ENCODE results near the genes LRRC58, FBXO40 and KPNA1.

DNA sequence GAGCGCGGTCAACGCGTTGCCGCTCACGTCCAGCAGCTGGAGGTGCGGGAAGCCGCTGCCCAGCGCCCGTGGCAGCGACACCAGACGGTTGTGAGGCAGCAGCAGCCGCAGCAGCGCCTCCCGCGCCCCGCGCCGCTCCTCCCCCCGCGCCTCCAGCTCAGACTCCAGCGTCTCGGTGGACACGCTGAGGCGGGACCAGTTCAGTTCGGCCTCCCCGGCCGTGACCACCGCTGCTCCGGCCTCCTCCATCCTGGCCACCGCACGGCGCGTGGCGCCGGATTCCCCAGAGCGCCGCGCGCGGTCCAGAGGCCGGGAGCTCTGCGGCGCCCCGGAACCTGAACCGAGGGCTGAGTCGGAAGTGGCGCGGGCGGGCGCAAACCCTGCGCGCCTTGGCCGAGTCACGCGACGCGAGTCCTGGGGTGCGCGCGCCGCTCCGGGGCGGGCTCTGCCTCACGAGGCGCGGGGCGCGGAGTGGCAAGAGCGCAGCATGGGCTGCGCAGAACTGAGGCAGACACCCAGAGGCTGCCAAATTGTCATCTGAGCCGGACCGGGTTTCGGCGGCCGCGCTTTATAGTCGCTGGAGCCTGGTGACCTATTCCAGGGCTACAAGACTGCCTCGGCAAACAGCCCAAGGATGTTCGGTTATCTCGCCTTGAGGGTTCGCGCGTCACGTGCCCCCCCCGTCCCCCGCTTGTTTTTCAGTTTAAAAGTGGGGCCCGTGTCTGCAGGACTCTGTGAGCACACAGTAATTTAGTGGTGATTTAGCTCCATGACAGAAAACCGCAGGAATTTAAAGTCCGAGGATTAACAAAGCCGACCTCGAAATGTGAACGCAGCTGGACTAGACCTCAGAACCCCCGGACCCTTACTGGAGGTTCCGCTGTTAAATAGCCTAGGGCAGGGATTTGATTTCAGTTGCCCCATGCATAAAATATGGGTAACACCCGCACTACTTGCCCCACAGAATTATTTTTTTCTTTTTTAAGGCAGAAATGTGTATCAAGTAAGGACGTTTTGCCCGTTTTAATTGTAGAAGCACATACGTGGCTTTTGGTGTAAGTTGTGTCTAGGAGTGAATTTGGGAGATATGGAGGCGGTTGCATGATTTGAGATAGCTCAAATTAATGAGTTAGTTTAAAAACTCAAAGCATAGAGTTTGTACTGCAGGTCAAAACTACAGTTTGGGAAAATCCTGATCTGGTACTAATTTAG, at the start of gene LRRC58:
Gene LRRC58 (minus strand): TSS at position 360 of the 1,212 bp plus-strand sequence.
- RAMPAGE, long total RNA = no peak
- RRBS = under 1% methylated on average over 7 of the region's 100 CpGs

- RAMPAGE, long total RNA = no peak
- RRBS = no CpG with 5 or more reads among the region's 10 CpGs
Measured at GRCh38 chr3:120678112-120679072, 3.6 kb downstream of the HGD start.

- RAMPAGE, long total RNA = no peak
- RRBS = no CpG with 5 or more reads among the region's 7 CpGs
Measured at GRCh38 chr3:120855755-120856422, 52.1 kb upstream of the STXBP5L start.

GRCh38 chr3:120909476-120910037, 1.6 kb downstream of the STXBP5L start:
- RAMPAGE, long total RNA = no peak
- RRBS = no CpG with 5 or more reads among the region's 7 CpGs

DNA sequence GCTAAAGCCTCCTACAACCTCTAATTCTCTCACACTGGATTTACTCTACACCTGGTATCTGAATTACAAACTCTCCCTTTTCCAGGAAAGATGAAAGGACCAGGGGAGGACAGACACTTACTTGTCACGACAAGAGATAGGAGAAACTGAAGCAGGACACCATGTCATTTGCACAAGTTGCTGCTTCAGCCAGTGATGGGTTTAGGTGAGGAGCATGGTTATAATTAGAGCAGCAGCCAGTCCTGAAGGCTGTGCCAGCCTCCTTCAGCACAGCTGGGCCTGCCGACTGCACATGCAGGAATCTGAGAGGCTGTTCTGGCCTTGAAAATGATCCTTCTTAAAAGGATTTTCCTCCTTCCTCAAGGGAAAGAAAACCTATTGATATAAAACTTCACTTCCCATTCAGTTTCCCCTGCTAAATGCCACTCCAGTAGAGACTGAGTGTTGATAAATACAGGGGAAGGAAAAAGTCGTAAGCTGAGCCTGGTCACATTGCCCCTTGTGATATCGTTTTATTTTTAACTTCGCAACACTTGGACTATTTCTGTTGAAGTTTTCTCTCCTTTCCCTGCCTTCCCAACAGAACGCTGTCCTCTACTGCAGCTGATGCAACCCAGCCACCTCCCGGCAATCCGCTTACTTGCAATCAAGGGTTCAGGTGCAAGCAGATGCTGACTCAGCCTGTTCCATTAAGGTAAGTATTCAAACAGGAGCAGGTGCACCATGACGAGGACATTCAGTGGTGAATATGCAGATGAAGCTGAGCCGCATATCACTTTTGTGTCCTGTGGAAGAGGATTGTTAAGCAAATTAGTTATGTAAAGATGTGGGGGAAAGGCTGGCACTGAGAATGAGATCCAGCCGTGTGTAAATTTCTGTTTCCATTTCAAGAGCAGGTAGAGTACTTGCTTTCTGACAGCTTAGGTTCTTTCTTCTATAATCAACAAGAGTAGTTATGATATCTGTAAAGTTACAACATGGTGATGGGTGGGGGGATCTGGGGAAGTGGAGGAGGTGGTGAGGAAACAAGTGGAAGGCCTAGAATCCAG, at the start of gene FBXO40:
Gene FBXO40 (plus strand): TSS at position 571 of the 1,049 bp plus-strand sequence.
- RAMPAGE, long total RNA = no peak
- RRBS = no CpG with 5 or more reads among the region's 11 CpGs

- RAMPAGE, long total RNA = no peak
- RRBS = no CpG with 5 or more reads among the region's 1 CpG
Measured at GRCh38 chr3:121728999-121729403, 20.5 kb downstream of the GOLGB1 start.

GRCh38 chr3:122064266-122064776, 9.2 kb downstream of the CD86 start:
- RAMPAGE, long total RNA = no peak
- RRBS = no CpG with 5 or more reads among the region's 4 CpGs

DNA sequence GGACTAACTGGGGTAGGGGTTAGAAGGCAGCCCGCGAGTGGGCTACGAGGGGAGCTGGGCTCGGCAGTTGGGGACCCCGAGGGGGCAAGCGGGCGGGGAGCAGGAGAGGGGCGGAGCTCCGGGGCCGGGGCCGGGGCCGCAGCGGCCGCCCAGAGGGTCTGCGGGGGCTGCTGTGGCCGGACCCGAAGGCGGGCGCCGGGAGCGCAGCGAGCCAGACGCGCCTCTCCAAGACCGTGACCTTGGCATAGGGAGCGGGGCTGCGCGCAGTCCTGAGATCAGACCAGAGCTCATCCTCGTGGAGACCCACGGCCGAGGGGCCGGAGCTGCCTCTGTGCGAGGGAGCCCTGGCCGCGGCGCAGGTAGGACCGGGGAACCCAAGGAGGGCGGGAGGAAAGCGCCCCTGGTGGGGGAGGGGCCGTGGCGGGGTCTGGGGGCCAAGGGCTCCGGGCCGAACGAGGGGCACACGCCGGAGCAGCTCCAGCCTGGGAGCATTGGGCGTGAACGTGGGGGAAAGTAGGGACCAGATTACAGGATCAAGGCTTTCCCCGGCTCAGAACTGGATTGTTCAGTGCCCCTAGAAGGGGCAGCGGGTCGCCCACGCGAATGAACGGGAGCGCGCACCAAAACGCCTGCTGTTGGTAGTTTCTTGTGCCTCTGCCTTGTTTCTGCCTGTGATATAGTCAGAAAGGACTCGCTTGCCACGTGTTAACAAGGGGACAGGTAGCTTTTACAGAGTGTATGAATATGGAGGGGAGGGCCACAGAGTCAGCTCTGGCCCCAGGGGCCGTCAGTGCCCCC, 902 bp downstream of the CASR start:
- RAMPAGE, long total RNA = no peak
- RRBS = 3% methylated on average over 20 of the region's 60 CpGs

- RAMPAGE, long total RNA = start-site peak on the minus strand at chr3:122514889-122514932, 775 and 357 reads in 2 replicates
- RRBS = under 1% methylated on average over 38 of the region's 110 CpGs
Measured at GRCh38 chr3:122514309-122515370, at the start of gene KPNA1. TSS of gene KPNA1 (minus strand) at chr3:122514939.

DNA sequence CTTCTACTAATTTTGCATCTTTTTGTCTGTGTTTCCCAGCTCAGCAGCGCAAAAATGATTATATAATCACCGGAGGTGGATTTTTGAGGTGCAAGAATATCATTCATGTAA, 33.4 kb downstream of the PARP14 start:
- RAMPAGE, long total RNA = no peak
- RRBS = no CpG with 5 or more reads among the region's 2 CpGs

GRCh38 chr3:122795708-122796242, 906 bp downstream of the SLC49A4 start:
- RAMPAGE, long total RNA = no peak
- RRBS = no CpG with 5 or more reads among the region's 9 CpGs

DNA sequence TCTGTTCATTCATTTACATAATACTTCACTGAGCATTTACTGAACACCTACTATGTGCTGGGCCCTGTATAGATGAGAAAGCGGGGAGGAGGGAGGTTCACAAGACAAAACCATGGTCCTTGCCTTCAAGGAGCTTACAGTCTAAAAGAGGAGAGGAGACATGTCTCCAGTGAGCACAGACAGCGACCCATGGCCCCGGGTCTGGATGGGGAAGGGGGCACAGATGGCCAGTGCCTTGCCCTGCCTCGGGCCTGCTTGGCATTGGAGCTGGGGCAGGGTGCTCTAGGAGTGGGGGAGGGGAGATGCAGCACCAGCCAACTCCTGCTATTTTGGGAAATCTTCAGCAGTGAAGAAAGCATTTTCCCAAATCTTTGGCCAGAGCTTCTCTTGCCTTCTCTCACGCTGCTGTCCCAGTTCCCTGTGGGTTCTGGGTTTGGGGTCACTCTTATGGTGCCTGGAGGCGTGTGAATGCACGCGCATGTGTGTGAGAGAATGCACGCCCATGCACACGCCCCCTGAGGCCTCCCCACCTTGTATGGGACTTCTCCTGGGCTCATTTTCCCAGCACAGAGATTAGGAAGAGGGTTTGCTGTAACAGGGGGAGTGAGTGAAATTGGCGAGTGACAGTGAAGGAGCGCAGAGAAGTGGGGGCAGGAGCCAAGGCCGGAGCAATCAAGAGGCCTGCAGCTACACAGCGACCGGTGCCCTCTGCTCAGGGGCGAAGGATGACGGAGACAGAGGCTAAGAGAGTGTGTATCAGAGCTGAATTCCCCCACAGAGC, 71.5 kb downstream of the SEMA5B start:
- RAMPAGE, long total RNA = no peak
- RRBS = no CpG with 5 or more reads among the region's 17 CpGs

DNA sequence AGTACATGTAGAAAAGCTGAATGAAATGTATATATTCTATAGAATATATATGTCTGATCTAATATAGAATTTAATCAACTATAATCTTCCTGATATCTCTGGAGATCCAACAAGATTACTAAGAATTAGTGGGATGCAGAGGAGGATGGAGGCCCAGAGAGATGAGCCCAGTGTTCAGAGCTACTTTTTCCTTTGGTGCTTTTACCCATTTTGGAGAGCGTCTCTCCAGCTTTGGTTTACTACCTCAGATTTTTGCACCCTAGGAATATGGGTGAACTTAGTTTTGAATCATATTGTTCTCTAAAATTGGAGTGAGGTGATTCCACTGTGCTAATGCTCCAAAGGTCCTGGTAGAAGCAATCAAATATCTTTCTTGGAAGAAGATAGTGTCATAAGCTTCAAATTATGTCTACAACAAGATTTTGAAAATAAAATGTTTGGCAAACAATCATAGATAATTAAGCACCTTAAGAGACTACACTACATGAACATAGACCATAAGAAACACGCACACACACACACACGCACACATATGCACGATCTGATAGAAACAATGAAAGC, 34.6 kb downstream of the SEC22A start:
- RAMPAGE, long total RNA = no peak
- RRBS = no CpG with 5 or more reads among the region's 4 CpGs

GRCh38 chr3:123246851-123247416, 45.2 kb downstream of the SEC22A start:
- RAMPAGE, long total RNA = no peak
- RRBS = no CpG with 5 or more reads among the region's 3 CpGs

- RAMPAGE, long total RNA = no peak
- RRBS = no CpG with 5 or more reads among the region's 13 CpGs
Measured at GRCh38 chr3:123346610-123347281, 102.1 kb downstream of the ADCY5 start.

- RAMPAGE, long total RNA = no peak
- RRBS = no CpG with 5 or more reads among the region's 30 CpGs
Measured at GRCh38 chr3:123418871-123419901, 29.7 kb downstream of the ADCY5 start.

DNA sequence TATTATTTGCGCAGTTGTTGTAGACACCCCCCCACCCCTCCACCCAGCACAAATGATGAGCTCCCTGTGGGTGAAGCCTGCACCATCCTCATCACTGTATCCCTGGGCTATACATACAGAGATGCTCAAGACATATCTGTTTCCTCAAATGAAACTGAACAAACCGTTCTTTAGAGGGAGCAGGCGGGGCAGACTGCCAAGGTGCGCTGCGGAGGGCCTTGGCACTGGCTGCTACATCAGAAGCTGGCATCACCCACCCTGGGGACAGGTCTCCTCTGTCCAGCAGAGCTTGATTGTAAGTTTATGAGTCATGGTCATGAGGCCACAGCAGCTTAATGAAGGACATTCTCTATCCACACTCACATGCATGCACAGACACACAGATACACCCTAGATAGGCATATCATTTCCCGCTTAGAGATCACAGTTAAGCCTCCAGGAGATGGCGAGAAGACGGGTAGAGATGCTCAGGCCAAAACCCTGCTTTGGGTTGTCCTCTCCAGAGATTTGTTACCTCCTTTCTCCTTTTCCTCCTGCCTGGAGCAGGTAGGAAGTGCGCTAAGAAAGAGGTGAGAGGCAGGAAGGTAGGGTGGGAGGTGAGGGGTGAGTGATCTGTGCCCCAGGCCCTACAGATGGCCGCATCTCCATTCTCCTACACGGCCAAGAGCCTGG, 28.9 kb downstream of the ADCY5 start:
- RAMPAGE, long total RNA = no peak
- RRBS = no CpG with 5 or more reads among the region's 11 CpGs

DNA sequence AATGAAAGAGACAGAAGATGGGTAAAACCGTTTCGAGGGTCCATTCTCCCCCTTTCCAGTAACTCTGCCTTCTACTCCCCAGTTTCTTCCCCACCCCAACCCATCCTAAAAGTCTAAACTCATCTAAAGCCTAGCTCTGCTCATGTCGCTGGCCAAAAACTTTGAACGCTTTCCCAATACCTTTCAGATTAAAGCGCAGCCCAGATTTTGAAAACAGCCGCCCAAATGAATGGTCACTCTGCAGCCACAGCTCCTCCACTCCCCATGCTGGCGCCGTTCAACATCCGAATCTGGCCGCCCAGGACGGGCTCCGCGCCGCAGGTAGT, 668 bp downstream of the HACD2 start:
- RAMPAGE, long total RNA = no peak
- RRBS = no CpG with 5 or more reads among the region's 14 CpGs

DNA sequence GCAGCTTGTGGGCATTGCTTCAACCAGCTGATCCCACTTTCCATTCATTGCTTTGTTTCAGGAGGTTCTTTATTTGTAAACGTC, 877 bp upstream of the HACD2 start:
- RAMPAGE, long total RNA = no peak
- RRBS = no CpG with 5 or more reads among the region's 1 CpG

GRCh38 chr3:123585972-123586240, 1.1 kb upstream of the HACD2 start:
- RAMPAGE, long total RNA = no peak
- RRBS = no CpG with 5 or more reads among the region's 5 CpGs